Calu3 (cell line): ENCODE measurements around a stretch of chr10.

GRCh38 chr10:84195107-84195824, 929 bp downstream of the CDHR1 start:
- PRO-cap = no peak

GRCh38 chr10:84371107-84372157, 43.0 kb downstream of the CCSER2 start:
- PRO-cap = no peak

DNA sequence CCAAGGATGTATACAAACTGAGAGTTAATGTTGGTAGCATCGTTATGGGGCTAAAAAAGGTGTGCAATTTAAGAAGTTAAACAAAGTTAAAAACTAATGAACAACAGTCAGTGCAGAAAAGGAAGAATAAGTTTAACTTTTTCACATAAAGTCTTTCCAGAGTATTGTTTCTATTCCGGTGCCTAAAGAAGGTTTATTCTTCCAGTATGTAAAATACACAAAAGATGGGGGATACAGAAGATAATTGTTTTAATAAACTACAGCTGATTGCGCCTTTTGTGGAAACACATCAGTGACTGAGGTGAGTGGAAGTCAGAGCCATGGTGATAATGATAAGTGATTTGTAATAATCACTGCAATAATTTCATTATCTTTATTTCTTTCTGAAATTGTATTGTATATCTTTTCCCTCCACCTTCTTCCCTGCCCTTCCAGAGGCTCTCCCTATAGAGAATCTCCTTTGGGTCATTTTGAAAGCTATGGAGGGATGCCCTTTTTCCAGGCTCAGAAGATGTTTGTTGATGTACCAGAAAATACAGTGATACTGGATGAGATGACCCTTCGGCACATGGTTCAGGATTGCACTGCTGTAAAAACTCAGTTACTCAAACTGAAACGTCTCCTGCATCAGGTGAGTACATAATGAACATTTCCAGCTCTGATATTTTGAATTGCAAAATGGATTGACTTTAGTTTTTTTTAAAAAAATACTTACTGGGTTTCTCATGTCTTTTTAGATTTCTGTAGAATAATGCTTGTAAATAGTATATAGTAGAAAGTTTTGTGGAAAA, 109.9 kb downstream of the CCSER2 start:
- PRO-cap = no peak

DNA sequence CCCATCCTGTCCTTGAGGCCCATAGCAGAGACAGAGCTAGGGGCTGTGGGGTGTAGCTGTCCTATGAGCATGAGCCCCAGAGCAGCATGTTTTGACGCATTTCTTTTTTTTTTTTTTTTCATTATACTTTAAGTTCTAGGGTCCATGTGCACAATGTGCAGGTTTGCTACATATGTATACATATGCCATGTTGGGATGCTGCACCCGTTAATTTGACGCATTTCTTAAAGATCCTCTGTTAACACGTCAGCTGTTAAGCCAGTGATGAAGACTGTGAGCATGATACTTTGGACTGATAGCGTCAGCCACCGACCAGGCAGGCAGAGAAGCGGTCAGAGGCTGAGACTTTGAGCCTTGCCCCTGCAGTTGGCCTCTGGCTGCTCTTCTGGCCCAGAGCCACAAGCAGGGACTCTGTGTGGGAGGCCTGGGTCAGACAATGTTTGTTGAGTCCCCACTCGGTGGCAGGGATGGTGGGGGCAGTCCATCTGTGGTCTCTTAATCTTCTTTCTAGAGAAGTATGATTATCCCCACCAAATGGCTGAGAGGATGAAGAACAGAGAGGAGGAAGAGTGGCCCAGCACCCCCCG, 203.2 kb downstream of the GRID1 start:
- PRO-cap = no peak

GRCh38 chr10:86451107-86451734, 70.4 kb downstream of the WAPL start:
- PRO-cap = no peak

GRCh38 chr10:86453040-86454126, 68.2 kb downstream of the WAPL start:
- PRO-cap = no peak

- PRO-cap = no peak
These were observed 21.4 kb downstream of the WAPL start for GRCh38 chr10:86499723-86500980.

GRCh38 chr10:86644528-86644890, 9.8 kb upstream of the OPN4 start:
- PRO-cap = no peak

GRCh38 chr10:86669180-86669940, 1.0 kb downstream of the LDB3 start:
- PRO-cap = no peak

DNA sequence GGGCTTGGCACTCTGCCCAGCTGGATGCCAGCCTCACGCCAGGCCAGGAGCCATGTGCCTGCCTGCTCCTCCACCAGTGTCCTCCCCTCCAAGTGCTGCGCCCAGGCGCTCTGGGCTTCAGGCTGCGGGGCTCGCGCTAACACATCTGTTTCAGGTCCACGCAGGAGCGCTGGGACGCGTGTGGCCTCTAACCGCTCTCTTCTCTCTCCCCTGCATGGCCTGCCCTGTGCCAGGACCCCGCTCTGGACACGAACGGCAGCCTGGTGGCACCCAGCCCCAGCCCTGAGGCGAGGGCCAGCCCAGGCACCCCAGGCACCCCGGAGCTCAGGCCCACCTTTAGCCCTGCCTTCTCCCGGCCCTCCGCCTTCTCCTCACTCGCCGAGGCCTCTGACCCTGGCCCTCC, 12.9 kb downstream of the LDB3 start:
- PRO-cap = no peak

GRCh38 chr10:86684192-86684796, 16.0 kb downstream of the LDB3 start:
- PRO-cap = no peak

DNA sequence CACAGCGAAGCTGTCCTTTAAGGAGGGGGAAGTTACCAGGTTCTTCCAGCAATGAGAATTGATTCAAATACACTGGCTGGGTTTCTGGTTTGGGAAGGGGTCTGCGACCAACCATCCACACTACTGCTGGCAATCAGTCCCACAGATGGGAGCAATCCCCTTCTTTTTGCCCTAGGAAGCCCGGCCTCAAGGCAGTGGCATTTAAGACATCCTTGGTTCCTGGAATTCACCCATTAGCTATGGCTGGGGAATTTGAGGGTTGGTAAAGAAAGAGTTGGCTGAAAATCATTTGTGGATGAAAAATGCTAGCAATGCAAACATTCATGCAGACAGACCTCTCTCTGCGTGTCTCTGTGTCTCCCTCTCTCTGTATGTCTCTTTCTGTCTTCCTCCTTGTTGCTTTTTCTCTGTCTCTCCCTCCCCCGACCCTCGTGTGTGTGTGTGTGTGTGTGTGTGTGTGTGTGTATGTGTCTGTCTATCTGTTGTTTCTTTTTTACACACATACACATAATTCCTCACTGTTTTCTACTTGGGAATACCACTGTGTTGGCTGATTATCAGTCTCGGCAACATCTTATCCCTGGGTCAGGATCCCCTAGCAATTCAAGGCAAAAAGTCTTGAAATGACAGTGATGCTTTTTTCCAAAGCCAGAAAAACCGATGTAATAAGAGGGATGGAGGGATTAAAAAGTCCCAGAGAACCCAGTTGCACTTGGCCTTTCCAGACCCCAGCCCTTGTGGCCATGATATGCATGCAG, 19.5 kb downstream of the LDB3 start:
- PRO-cap = no peak

DNA sequence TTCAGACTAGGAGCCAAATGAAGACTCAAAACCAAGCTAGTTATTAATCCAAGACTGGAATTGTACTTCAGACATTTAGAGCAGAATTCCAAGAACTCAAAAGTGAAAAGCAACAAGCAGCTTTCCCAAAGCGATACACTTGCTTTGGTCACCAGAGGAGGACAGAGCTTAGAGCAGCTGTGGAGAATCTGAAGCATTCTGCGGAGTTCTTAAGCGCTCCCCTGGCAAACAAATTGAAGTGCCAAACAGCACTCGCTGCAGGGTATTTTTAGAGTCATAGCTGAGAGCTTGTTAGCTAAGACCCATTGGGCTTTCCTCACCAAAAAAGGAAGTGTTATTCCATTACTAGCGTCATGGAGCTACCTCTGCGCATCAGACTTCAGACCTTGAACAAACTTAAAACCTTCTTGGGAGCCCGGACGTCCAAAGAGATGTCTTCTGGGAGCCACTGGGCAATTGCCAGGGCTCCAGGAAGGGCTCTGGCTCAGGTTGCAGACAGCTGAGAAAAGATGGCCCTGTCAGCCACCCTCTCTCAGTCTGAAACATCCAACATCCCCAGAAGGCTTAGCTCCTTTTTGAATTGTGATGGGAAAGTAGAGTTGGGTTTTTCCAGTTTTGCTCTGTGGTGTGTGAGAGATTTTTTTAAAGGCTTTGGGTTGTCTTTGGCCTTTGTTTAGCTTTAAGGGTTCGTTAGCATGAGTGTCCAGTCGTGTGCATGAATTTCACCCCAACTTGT, 23.1 kb upstream of the BMPR1A start:
- PRO-cap = no peak

- PRO-cap = no peak
These were observed 56.3 kb downstream of the MMRN2 start for GRCh38 chr10:86901063-86901494.

GRCh38 chr10:86936059-86937274, 20.9 kb downstream of the MMRN2 start:
- PRO-cap = no peak

DNA sequence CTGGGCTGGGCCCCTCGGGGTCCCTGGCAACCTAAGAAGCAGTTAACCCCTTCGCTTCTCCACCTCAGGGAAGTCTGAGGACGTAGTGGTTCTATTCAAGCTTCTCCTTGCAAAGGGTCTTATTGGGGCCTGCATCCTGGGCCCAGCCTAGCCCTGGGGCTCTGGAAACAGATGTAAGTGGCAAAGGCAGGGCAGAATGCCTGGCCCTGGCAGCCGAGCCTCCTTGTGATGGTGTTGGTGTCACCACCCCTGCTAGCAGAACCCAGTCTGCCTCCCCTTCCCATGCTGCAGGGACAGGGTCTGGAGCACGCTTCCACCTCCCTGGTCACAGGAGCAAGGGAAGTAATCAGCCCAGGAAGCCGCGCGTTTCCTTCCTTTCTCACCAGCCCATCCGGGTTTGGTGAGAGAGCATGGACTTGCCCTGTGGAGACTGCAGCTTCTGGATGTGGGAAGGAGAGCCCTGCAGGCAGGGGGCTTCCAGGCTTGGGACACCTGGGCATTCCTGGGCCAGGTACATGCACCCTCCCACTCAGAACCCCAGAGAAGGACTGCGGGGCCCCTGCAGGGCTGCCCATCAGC, 2.0 kb downstream of the MMRN2 start:
- PRO-cap = no peak

GRCh38 chr10:87066777-87067457, 27.7 kb downstream of the GLUD1 start:
- PRO-cap = no peak

- PRO-cap = no peak
These were observed 5.5 kb downstream of the GLUD1 start for GRCh38 chr10:87089211-87089530.

- PRO-cap = bidirectional peak, plus-strand start at chr10:87094176, minus-strand start at chr10:87094049
These were observed 569 bp downstream of the GLUD1 start for GRCh38 chr10:87093812-87094736.

DNA sequence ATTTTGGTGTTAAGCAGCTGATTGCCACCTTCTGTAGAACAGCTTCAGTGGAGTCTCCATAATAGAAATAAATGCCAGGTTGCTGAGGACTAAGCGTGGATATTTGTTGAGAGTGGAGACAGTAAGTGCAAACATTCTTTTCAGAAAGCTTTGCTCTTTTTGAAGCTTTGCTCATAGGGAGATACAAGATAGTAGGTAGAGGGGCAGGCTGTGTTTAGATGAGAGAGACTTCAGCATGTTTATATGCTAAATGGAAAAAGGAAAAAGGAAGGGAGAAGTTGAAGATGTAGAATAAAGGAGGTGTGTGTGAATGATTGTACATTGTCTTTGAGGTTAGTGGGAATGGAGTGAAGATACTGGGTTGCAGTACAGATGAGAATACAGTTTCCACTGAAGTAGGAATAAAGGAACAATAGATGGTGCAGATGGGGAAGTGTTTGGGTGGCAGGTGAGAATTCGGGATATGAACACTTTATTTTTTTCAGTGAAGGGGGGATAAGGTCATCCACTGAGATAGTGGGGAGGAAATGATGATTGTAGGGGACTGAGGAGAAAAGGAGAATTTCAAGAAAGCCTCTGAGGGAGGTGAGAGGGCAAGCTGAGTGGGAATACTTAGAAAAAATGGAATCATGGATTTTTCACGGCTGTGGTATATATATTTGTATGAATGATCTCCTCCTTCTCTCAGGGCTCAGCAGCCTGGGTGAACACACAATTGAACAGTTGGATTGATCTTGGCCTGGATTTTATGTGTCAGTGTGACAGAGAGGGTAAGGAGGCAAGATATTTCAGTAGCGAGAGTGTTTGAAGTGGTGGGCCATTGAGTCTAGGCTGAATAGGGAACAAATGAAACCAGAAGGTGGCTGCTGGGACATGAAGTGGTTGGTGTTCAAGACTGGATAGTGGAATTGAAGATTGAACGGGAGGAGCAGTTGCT, 21.4 kb downstream of the SHLD2 start:
- PRO-cap = no peak